Vagina (tissue), 1 donor: ENCODE measurements around a stretch of chr1.

GRCh38 chr1:220244911-220245575 lies 27.2 kb downstream of the RAB3GAP2 start:
- PRO-cap: no peak
- RAMPAGE, long total RNA: no peak

GRCh38 chr1:220487023-220487929 lies 40.7 kb upstream of the MARK1 start:
- PRO-cap: no peak
- RAMPAGE, long total RNA: no peak

- PRO-cap: no peak
- RAMPAGE, long total RNA: no peak
Measured at GRCh38 chr1:220761523-220761826, 13.4 kb downstream of the MTARC2 start.

GRCh38 chr1:220783285-220783873 lies 3.3 kb upstream of the MTARC1 start:
- PRO-cap: no peak
- RAMPAGE, long total RNA: no peak

DNA sequence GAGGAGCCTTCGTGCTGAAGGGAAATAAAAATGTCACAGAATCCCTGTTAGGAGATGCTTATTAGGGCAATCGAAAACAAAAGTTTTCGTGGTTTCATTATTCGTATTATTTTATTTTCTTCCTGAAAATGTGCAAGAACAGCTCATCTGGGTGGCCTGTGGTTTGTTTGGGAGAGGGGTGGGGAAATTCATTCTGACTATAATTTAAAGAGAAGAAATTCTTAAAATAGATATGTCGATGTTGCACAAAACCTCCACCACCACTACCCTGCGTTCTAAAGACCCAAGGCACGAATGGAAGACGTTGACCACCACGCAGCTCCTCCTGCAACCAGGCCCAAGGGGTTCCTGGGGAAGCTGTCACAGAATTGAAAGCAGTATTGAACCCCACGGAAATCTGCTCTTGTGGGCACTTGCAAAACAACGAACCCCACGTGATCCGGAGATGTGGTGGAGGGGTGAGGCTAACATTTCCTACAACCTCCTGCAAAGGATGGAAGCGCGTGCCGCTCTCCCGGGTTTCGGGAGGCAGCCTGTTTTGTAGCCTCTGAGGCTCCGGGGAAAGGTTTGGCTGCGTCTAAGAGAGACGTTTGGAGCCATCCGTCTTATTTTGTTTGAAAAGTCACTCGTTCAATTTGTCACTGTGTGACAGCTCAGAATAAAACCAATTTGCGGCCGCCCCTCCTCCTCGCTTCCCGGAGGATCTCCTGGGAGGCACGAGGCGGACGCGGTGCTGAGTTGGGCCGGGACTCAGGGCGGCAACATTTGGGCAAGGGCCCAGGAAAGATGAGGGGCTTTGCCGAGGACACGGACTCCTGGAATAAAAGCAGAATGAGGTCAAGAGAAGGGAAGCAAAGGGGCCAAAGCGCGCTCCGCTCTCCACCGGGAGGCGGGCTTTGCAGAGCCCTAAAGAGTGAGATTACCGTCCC lies 854 bp upstream of the HLX start:
- PRO-cap: no peak
- RAMPAGE, long total RNA: no peak

DNA sequence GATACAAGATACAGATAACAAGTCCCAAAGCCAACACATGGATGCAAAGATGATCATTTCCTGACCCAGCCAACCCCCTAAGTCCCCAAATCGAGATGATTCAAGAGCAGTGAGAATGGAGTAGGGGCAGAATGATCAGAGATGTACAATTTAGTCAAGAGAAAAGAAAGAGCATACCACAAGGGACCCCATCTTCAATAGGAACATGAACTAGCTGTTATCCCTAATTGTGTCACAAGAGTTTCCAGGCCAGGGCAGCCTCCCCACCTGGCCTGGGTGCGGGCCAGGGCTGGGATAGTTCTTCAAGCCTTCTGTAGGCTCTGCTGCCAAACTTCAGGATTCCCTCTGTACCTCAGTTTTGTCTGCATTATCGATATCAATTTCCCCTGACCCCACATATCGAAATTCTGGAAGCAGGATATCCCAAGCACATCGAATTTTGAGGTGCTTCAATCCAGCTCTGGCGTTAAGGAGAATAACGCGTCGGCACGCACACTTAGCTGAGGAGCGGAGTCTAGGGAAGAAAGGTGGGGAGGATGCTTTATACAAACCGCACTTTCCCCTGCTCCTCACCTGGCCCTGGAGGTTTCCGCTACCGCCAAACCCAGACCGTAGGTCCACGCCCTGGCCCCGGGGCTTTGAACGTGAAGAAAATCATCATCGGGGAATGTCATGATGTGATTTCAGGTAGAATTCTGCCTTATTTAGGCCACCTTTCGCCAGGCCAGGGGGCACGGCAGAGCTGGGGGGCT lies 7.3 kb downstream of the HLX start:
- PRO-cap: no peak
- RAMPAGE, long total RNA: no peak

DNA sequence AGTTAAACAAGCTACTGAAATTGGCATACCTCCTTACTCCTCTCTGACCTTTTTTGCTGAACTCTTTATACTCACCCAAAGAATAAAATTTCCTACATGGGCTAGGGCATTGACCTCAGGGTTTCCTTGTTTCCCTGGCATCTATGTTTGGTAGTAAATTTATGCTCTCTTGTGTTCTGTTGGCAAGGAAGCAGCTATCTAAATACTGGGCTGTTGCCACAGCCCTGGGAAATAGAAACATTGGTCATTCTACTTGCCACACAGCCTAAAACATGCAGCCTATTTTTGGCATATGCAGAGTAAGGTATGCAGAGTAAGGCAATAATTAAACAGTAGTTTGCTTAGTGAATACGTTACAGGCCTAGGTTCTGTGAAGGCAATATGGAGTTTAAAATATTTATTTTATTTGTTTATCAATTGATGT lies 351.4 kb downstream of the HLX start:
- PRO-cap: no peak
- RAMPAGE, long total RNA: no peak

- PRO-cap: bidirectional peak, plus-strand start at chr1:221335906, minus-strand start at chr1:221335886; unidirectional peak, plus-strand start at chr1:221336432
- RAMPAGE, long total RNA: no peak
Measured at GRCh38 chr1:221335785-221336723, 405.8 kb downstream of the DUSP10 start.

- PRO-cap: no peak
- RAMPAGE, long total RNA: no peak
Measured at GRCh38 chr1:221701126-221701459, 40.8 kb downstream of the DUSP10 start.

DNA sequence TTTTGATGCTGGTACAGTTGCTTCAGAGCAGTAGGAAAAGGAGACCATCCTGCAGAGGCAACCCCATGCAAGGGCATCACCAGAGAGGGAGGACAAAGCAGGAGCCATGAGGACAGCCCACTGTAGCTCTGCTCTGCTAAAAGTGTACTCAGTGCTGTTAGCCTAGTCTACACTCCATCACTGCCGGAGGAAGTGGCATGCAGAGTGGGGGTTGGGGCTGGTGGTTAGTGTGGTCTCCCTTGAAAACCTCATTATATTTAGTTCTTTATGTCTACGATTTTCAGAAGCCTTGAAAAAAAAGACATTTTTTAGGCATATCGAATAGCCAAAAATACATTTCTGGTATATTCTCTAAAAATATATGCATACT lies 28.8 kb downstream of the DUSP10 start:
- PRO-cap: no peak
- RAMPAGE, long total RNA: no peak

DNA sequence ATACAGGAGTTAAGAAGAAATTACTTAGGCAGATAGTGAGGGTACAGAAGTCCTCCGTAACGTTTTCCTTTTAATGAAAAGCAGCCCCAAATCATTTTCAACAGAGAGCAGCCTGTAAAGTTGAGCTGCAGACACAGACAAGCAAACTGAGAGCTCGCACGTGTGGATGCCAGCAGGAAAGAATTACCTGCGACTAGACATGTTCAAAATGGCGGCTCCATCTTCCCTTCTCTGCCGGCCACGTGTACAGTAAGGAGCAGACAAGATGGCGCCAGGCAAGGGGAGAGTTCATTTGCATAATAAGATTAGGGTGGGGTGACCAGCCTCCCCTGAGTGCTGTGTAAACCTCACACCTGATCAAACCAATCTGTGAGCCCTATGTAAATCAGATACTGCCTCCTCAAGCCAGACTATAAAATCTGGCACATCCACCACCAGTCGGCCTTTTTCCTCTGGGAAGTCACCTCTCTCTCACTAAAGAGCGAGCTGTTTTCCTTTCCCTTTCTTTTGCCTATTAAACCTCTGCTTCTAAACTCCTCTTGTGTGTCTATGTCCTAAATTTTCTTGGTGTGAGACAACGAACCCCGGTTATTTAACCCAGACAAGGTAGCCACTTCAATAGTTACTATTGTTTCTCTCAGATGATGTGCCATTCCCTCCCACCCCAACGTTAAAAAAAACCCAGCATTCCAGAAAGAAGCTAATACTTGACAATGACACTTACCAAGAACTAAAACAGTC lies 27.5 kb downstream of the DUSP10 start:
- PRO-cap: no peak
- RAMPAGE, long total RNA: no peak

- PRO-cap: no peak
- RAMPAGE, long total RNA: no peak
Measured at GRCh38 chr1:221715603-221715901, 26.3 kb downstream of the DUSP10 start.

DNA sequence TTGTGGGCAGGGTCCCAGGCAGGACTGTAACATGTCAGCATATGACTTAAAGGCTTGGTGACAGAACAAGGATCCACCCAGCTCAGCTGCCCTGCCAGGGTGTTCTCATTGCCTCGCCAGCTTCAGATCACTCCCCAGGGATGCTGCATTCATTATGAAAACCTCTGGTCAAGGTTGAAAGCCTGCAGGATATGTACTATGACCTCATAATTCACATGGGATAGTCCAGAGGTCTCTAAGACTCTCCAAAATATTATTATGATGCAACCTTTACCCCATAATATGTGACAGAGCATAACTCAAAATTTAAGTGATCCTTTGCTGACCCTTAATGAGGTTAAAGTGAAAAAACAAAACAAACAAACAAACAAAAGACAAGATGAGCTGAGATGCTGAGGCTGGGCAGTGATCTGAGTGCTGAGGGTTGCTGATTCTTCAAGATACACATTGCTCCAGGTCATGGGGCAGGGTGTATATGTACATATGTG lies 98.7 kb upstream of the DUSP10 start:
- PRO-cap: no peak
- RAMPAGE, long total RNA: no peak

DNA sequence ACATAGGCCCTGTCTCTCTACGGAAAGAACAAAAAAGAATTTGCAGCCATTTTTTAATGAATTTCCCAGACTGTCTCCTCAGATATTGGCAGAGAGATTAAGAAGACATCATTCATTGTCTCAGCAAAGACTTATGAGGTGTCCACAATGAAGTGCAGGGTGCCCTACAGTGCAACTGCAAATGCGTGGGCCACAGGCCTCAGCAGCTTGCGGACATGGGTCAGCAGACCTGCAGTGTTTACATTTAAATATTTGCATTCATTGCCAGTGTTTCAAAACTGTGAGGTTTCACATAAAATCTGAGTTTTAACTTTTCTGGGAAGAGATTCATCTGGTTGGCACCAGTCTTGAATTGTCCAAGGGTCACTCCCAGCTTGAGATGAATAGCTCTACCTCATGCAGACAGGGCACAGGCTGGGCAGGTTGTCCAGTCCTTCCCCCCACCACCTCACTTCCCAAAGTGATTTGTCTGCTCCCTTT lies 286.8 kb upstream of the DUSP10 start:
- PRO-cap: no peak
- RAMPAGE, long total RNA: no peak

- PRO-cap: no peak
- RAMPAGE, long total RNA: no peak
Measured at GRCh38 chr1:222060095-222060578, 318.2 kb upstream of the DUSP10 start.

DNA sequence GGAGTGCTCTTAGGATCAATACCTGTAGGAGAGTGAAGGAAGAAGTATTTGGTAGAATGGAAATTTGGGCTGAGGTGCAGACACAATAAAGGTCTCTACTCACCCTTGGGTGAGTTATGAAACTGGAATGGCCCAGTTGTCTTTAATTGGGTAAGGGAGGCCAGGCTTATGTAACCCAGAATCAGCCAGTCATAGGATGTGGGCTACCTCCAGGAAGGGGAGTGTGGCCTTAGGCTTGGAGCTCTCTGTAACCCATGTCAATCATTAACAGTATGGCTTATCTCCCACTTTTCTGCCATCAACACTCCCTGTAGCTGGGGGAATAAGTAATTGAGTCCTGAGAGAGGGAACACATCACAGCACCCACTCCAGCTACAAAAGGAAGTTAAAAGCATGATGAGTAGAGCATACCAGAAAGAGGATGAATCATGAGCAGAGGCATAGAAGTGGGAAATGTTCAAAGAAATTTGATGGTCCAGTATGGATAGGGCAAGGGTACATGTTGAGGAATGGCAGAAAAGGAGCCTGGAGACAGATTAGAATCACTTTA lies 327.0 kb upstream of the DUSP10 start:
- PRO-cap: no peak
- RAMPAGE, long total RNA: no peak

- PRO-cap: no peak
- RAMPAGE, long total RNA: no peak
Measured at GRCh38 chr1:222074164-222074605, 332.3 kb upstream of the DUSP10 start.

GRCh38 chr1:222097527-222098080 lies 355.7 kb upstream of the DUSP10 start:
- PRO-cap: no peak
- RAMPAGE, long total RNA: no peak

GRCh38 chr1:222521238-222521640 lies 26.7 kb downstream of the HHIPL2 start:
- PRO-cap: no peak
- RAMPAGE, long total RNA: no peak

GRCh38 chr1:222521641-222521966 lies 26.3 kb downstream of the HHIPL2 start:
- PRO-cap: no peak
- RAMPAGE, long total RNA: no peak